Aortic smooth muscle cell (primary cell): ENCODE results near the genes RBP5, CD163L1, CLEC4C and FOXJ2.

GRCh38 chr12:7068317-7069048 lies 8.0 kb downstream of the C1S start:
- RRBS, result no CpG with 5 or more reads among the region's 12 CpGs

DNA sequence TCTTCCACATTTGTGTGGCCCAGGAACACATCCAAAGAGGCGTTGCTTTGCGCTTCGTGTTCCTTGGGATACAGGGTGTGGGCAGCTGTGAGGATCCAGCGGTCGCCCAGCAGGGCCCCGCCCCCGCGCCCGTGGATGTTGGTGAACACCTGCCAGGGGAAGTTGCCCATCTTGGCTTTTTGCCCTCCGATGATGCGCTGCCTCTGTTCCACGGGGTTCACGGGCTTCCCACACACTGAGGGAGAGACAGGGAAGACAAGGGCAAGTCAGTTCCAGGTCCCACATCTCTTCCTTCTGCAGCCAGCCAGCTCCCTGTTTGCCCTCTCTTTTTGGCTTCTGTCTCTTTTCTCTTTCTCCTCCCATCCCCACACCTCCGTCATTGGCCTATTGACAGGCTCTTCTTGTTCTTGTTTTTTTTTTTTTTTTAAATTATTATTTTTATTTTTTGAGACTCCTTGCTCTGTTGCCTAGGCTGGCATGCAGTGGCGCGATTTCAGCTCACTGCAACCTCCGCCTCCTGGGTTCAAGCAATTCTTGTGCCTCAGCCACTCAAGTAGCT lies 11.1 kb downstream of the C1R start:
- RRBS, result no CpG with 5 or more reads among the region's 17 CpGs

- RRBS, result no CpG with 5 or more reads among the region's 6 CpGs
Measured at GRCh38 chr12:7088239-7088815, 3.9 kb downstream of the C1R start.

DNA sequence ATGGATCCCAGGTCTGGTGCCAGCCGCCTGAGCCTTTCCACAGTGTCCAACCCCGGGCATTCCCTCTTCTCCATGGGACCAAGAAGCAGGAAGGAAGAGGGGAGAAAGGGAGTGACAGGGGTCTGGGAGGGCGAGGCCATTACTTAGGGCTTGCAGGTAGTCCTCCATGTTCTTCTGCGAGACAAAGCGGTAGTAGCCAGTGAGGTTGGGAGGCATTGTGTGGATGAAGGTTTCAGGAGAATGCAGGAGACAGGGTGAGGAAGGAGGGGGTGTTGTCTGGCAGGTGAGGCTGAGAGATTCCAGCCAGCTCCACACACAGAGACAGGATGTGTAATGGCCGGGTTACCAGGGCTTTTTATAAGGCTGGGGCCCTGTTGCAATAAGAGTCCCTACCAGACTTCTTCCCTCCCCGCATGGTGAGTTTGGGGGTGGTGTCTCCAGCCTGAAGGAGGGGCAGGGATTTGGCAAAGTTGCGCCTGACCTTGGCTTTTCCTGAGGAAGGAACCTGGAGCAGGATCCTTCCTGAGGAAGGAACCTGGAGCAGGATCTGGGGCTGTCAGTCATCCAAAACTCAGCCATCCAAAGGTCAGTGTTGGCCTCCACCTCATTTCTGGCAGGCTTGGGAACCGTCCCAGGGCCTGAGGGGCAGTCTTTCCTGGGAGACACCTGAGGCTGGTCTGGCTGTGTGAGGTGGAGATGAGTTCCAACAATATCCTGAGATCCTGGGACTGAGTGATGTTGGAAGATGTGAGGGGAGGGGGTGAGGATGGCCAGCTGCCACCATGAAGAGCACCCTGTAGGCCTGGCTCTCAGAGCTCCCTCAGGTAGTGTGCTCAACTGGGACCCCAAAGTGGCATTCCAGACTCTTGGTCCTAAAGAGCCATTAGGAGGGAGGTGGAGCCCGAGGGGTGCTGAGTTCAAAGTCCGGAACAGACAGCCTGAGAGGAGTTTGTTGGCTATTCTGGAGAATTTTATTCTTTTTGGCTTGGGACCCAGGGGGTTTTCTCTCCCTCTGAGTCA lies at the start of gene RBP5:
Gene RBP5, minus strand, starts transcription at position 330 of the 1,020 bp plus-strand sequence.
- RRBS, result no CpG with 5 or more reads among the region's 11 CpGs

- RRBS, result no CpG with 5 or more reads among the region's 5 CpGs
Measured at GRCh38 chr12:7134048-7134440, 3.9 kb downstream of the CLSTN3 start.

DNA sequence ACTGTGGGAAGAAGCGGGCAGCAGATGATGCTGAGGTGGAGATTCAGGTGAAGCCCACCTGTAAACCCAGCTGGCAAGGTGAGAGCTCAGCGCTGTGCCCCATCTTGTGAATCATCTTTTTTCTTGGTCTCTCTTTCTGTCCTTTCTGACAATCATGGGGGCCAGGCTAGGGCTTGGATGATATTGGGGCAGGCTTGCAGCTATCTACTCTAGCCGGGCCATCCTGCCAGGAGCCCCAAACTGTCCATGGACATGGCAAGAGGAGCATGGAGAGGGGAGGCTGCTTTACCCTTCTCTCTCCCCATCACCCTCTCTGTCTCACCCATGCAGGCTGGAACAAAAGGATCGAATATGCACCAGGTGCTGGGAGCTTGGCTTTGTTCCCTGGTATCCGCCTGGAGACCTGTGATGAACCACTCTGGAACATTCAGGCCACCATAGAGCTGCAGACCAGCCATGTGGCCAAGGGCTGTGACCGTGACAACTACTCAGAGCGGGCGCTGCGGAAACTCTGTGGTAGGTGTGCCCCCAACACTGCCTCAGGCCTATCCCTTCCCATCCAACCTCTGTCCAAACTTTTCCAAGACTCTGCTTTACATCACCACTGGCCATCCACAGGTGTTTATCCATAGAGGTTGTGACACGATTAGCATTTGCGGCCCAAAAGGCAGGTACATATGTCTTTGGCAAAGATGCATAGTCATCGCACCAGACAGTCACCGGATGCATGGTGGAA lies 5.9 kb downstream of the CLSTN3 start:
- RRBS, result no CpG with 5 or more reads among the region's 13 CpGs

DNA sequence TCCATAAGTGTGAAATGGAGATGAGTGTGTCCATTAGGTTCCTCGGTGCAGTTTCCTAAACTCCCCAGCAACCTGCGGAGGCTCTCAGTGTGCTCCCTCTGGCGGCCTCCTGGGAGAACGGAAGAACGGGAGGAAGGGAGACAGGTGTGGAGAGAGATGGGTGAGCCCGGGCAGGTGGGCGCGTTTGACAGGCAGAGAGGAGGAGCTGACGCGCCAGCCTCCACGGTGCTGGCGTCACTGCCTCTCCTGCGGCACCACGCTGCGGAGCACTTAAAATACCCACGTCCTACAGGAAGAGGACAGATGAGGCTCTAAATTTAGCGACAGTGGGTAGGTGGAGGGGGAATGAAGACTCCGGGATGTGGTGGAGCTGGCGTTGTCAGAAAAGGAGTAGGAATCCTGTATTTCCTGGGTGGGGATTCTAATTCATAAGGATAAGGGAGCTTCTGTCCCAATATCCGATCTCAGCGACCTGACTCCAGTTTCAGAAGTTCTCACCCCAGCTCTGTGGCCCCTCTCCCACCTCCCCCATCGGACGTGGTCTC lies 26.7 kb upstream of the PEX5 start:
- RRBS, result no CpG with 5 or more reads among the region's 23 CpGs

DNA sequence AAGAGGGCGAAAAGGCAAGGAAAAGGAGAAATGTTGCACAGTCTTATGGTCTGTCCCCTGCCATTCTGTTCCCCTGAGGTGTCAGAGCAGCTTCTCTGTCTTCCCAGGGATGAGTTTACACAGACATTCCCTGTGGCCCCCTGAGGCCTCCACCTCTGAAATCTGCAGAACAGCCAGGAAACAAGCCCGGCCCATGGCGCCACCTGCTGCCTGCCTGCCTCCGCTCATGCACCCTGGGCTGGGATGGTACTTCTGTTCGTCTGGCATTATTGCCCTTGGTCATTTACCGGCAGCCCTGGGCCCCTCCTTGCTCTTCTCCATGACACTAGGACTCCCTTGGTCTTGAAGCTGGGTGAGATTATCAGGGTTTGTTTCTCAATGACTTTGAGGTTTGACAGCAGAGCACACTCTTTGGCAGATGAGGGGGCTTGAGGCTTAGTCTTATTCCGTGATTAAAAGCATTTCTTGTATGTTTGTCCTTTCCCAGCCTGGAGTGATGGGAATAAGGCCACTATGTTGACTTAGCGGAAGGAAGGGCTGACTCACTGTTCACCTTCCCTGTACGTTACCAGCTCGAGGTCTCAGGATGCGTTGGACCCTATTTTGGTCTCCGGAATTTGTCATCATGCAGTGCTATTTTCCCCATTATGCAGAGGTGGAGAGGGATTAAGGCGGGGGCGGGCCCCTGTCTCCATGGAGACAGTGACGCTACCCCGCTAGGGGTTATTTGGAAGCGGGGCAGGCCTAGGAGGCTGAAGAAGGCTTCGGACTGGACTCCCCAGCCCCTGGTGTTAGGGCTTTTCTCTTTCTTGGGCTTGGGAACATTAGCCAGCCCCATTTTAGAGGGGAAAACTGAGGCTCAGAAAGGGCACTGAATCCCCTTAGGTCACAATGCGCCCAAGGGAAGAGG lies 772 bp upstream of the PEX5 start:
- RRBS, result 0% methylated on average over 5 of the region's 19 CpGs

DNA sequence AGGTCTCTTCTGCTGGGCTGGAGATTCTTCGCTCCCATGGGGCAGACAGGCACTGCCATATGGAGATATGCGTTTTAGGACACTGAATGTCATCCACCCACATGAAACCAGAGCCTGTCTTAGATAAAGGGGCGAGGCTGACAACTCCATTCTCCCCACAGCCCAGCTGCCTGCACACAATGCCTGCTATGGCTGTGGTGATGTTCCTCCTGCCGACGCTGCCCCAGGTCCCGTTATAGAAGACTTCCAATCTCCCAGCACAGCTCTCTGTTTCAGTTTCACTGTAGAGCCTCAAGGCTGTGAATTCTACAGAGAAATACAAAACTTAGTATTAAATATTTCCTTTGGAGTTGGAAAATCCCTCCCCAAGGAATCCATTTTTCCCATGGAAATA lies 69.5 kb downstream of the ACSM4 start:
- RRBS, result no CpG with 5 or more reads among the region's 6 CpGs

- RRBS, result no CpG with 5 or more reads among the region's 2 CpGs
Measured at GRCh38 chr12:7443841-7444517, at the start of gene CD163L1. Gene CD163L1 (minus strand): TSS chr12:7444153.

GRCh38 chr12:7747243-7747588 lies at the start of gene CLEC4C:
Gene CLEC4C (minus strand): TSS chr12:7747375.
- RRBS, result no CpG with 5 or more reads among the region's 4 CpGs

DNA sequence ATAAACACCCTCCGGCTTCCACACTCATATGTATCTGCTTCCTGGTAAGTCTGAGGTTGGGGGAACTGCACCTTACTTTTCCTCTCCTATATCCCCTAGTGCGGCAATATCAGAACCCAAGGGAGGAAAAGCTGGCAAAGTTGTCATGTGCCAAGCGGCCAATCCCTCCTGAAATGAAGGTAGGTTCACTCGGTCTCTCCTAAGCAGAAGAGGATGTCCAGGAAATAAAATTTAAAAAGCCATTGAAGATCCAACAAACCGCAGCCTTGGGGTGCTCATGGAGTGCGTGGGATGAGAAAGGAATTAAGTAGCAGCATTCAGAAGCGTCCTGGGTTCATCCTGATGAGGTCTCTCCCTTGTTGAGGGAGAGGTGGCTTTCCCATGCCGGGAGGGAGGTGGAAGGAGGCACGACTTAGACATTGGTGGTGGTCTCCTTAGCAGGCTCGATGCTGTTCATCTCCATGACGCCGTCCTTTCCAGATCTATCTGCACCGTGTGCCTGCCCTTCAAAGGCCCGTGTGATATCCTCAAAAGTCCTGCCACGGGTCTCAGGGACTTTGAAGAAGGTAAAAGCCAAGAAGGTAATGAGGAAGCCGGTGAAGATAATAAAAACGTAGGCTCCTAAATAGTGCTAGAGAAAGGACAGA lies 14.9 kb downstream of the SLC2A3 start:
- RRBS, result no CpG with 5 or more reads among the region's 17 CpGs

- RRBS, result no CpG with 5 or more reads among the region's 8 CpGs
Measured at GRCh38 chr12:7923902-7924506, 12.0 kb downstream of the SLC2A3 start.

- RRBS, result no CpG with 5 or more reads among the region's 5 CpGs
Measured at GRCh38 chr12:7928347-7928638, 7.7 kb downstream of the SLC2A3 start.

GRCh38 chr12:7994422-7995272 lies 37.9 kb upstream of the FOXJ2 start:
- RRBS, result no CpG with 5 or more reads among the region's 15 CpGs

- RRBS, result 5% methylated on average over 11 of the region's 53 CpGs
Measured at GRCh38 chr12:8018624-8019332, 13.7 kb upstream of the FOXJ2 start.

DNA sequence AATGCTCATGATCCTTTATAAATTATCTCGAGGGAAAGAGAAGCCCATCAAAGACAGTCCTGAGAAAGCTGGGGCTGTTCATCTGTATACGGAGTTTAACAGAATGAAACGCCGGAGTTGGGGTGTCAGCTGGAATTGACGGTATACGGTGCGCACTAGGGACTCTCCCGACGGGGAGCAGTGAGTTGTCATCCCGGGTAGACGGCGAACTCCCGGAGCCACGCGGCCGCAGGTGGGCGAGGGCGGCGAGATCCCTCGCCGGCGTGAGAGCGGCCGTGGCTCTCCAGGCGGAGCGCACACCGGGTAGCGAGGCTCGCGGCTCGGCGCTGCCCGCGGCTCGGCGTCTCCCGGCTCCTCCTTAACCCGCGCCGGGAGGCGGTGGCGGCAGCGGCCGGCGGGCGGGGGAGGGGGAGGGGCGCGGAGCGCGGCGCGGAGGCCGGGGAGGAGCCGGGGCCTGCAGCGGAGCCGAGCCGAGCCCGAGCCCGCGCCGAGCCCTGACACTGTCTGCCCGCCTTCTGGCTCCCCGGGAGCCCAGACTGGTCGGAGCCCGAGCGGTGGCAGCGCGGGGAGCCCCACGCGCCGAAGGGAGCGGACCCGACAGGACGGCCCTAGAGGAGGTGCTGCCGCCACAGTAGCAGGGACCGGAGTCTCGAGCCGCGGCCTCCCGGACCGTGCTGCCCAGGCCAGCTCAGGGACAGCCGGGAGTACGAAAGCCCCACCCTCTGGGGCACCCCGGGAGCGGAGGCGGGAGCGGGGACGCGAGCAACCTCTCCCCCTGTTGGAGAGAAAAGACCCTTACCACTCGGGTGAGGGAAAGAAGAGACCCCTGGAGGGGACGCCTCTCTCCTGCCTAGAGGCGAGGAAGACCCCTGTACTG lies at the start of gene FOXJ2:
Gene FOXJ2, plus strand, starts transcription at position 457 of the 877 bp plus-strand sequence.
- RRBS, result 2% methylated on average over 53 of the region's 92 CpGs

DNA sequence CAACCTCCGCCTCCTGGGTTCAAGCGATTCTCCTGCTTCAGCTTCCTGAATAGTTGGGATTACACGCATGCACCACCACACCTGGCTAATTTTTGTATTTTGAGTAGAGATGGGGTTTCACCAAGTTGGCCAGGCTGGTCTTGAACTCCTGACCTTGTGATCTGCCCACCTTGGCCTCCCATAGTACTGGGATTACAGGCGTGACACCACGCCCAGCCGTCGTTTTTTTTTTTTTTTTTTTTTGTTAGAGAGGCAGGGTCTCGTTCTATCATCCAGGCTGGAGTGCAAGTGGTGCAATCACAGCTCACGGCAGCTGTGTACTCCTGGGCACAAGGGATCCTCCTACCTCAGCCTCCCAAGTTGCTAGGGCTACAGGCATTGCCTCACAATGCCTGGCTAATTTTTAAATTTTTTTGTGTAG lies 1.4 kb downstream of the NECAP1 start:
- RRBS, result no CpG with 5 or more reads among the region's 9 CpGs

DNA sequence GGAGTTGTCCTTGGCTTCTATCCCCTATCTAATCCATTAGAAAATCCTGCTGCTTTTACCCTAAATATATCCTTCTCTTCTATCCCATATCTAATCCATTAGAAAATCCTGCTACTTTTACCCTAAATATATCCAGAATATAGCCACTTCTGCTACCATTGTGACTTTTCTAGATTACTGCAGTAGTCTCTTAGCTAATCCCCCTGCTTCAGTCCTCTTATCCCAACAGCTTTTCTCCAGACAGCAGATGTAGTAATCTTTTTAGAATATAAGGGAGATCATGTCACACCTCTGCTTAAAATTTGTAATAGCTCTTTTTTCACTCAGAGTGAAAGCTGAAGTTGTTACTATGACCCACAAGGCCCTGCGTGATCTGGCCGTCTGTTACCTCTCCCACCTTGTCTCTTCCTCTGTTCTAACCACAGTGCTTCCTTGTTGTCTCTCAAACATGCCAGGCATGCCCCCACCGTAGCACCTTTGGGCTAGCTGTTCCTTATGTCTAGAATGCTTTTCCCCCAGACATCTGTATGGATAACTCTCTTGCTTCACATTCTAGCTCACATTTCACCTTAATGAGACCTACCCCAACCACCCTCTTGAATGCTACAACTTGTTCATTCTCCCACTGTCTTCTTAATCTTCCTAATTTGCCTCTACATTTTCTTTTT lies 6.4 kb downstream of the NECAP1 start:
- RRBS, result no CpG with 5 or more reads among the region's 3 CpGs

- RRBS, result 4% methylated on average over 5 of the region's 55 CpGs
Measured at GRCh38 chr12:8179853-8180818, 23.3 kb downstream of the ZNF705A start.